Bile duct (tissue), 1 donor: Measurements from ENCODE around the gene CPN2.

- PRO-cap = no peak
Observed at GRCh38 chr3:193897906-193898134, 238.1 kb upstream of the HES1 start.

DNA sequence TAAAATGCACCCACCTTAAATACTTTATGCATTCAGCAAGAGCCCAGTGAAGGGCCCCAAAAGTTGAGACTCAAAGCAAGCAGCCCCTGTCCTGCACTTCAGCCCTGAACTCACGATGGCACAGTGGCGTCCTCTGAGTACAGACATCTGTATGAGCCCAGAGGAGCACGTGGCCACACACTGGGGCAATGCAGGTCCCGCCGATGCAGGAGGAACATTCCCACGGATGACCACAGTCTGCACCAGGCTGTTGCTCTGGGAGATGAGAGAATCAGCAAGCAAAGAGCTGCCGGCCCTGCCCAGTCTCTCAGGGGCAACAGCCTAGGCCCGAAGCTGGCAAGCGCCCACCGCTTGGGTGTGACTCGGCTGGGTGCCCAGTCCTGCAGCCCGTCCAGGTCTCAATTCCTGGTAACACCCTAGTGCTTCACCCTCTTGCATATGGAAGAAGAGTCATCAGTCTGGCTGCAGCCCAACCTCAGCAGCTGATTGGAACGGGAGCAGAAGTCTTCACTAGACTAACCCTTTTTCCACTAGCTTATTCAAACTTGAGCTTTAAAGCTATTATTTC, 153.7 kb upstream of the HES1 start:
- PRO-cap = no peak

DNA sequence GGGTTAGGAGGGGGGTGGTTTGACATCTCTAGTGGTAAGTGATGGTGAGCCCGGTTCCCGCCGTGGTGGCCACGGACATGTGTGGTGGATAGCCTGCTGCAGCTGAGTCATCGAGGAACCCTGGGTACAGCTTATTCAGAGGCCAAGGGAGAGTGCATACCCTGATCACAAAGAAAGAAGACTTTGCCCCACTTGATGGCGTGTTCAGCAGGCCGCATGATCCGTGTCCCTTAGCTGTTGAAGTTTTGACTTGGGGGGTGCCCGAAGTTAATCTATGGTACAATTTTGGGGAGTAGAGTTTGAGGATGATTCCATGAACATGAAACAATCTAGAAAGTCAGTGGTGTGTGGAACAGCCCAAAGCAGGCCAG, 132.1 kb upstream of the HES1 start:
- PRO-cap = no peak

- PRO-cap = no peak
Observed at GRCh38 chr3:194005074-194005592, 130.8 kb upstream of the HES1 start.

GRCh38 chr3:194103472-194104018, 32.4 kb upstream of the HES1 start:
- PRO-cap = no peak

DNA sequence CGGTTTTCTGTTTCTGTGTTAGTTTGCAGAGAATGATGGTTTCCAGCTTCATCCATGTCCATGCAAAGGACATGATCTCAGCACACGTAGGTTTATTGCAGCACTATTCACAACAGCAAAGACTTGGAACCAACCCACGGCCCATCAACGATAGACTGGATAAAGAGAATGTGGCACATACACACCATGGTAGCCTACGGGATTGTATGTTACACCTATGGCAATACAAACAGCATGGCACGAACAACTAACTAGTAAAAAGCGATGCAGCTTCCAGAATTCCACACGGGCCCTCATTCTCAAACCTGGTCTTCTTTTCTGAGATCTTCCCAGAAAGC, 9.4 kb upstream of the HES1 start:
- PRO-cap = no peak

DNA sequence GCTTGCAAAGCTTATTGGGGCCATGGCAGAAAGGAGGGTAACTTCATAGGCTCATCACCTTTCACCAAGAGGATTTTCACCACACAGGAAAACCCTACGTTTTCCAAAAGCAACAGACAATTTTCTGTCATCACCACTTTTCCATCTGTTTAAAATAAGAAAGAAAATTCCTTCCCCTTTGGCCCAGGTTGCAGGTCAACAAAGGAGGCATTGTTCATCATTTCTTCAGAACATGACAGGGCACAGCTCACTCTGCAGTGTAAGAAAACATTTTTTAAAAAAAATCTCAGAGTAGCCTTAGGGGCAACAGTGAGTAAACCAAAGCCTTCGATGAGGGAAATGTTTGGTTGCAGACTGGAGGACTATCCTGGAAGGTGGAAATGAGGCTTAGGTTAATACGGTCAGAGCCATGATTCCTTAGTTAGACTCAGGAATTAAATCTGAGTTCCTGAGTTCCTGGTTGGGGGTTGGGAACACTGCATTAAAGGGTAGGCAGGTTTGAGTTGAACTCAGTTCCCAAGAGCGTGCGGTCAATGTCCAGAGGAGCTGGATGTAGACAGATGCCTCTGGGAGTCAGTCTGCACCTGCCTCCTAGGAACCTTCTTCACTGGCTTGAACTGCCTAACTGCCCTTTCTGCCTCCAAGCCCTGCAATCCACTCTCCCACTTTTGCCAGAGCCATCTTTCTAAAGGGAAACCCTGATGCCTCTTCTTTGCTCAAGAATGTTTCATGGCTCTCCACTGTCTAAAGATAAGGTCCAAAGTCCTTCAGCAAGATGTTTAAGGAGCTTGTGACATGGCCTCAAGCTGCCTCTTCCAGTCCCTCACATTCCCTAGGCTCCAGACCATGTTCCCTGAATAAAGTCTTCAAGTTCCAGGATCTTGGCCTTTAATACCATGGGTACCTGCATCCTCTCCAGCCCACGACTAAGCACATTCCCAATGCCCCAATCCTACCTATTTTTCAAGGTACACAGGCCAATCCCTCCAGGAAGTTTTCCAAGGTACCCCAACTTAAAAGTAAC, 3.2 kb upstream of the HES1 start:
- PRO-cap = no peak

DNA sequence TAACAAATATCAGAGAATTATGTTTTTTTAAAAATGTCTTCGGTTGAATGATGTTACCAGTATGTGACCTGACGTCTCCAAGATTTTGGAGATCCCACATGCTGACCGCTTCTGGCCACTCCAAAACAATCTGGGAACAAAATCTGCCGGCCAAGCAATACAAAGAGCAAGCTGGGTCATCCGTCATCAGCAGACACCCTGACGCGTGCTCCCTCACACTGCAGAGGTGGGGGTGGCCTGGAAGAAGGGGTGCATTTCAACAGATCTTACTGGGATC, 33.6 kb downstream of the HES1 start:
- PRO-cap = no peak

- PRO-cap = bidirectional peak, plus-strand start at chr3:194270804, minus-strand start at chr3:194270742; bidirectional peak, plus-strand start at chr3:194271428, minus-strand start at chr3:194271327
Observed at GRCh38 chr3:194270597-194271729, 80.2 kb downstream of the CPN2 start.

DNA sequence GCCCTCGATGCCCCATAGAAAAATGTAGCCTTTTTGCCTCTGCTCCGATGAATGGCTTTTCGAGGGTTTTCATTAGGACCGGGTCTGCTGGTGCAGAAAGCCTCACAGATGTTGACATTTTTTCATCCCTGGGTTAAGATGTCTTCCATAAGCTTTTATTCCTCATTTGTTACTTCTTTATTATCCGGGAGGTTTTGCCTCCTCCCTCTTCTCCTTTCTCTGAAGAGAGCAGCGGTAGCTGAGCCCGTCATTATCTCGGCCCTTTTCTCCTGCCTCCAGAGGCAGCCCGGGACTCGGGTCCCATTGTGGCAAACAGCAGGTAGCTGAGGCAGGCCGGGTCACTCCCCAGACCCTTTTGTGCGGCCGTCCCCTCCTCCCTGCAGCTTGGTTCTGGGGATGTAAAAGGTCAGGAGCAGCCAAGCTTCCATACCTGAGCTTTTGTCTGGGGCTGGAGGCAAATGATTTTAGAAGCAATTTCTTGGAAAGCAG, 64.4 kb downstream of the CPN2 start:
- PRO-cap = no peak

- PRO-cap = no peak
Observed at GRCh38 chr3:194313589-194313993, 37.5 kb downstream of the CPN2 start.

DNA sequence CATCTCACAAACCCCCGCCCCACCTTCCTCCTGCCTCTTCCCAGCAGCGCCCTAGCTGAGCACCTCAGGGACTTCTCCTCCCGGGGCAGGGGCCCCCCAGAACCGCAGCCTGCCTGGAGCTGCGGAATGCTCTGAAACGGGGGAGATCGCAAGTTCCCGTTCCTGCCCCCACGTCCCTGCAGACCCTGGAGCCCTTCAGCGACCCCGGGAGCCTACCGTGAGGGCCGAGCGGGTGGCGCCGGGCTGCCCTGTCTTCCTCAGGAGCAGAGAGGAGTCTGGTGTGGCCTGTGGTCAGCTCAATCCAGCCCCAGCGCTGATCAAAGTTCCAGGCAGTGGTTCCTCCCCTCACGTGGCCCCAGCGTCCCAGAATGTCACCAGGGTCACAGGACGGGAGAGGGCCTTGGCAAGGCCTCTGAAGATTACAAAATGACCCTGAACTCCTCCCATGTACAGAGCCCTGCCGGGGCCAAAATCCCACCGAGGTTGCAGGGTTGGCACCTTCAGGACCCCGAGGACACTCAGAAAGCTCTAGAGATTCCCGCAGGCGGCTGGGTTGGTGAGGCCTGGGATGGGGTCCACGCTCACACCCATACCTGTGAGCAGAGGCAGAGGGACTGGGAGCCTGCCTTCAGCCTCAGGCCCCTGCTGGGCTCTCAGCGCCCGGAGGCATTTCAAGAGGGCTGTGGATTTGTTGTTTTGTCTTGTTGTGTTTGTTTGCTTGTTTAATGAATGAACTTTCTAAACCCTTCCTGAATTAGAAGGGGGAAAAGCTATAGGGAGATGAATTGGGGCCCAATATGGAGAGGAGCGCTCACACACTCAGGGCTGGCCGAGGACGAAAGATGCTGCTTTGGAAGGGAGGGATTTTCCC, at the start of gene CPN2:
TSS of gene CPN2 (minus strand) at position 303 of the 871 bp plus-strand sequence.
- PRO-cap = no peak

- PRO-cap = unidirectional peak, minus-strand start at chr3:194540677
Observed at GRCh38 chr3:194540377-194540971, 53.7 kb upstream of the ATP13A3 start.

DNA sequence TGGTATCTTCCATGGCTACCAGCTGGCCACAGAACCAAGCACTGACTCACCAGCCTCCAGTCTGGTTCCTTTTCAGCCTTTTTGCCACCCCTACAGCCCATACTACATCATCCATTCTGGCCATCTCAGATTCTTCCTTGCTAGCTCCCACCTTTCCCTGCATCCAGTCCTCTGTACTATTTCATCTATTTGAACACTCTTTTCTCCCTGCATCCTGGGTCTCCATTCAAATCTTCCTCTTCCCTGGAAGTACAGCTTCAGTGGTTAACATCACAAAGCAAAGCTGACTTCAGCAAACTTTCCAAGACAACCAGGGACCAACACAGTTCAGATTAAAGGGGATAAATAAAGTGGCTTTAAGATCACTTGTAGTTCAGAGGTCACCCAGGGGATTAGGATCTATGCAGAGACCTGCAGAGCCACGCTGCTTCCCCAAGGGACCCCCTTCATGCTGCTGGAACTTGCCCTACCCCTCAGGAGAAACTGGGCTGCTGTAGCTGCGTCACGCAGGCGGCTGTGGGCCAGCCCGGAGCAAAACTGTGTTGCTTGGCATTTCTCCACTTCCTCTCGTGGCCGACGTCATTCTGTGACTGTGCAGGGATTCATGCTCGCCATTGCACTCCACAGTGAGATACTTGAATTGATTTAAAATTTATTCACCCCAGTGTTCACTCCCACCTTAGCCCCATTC, 46.0 kb downstream of the TMEM44 start:
- PRO-cap = no peak

DNA sequence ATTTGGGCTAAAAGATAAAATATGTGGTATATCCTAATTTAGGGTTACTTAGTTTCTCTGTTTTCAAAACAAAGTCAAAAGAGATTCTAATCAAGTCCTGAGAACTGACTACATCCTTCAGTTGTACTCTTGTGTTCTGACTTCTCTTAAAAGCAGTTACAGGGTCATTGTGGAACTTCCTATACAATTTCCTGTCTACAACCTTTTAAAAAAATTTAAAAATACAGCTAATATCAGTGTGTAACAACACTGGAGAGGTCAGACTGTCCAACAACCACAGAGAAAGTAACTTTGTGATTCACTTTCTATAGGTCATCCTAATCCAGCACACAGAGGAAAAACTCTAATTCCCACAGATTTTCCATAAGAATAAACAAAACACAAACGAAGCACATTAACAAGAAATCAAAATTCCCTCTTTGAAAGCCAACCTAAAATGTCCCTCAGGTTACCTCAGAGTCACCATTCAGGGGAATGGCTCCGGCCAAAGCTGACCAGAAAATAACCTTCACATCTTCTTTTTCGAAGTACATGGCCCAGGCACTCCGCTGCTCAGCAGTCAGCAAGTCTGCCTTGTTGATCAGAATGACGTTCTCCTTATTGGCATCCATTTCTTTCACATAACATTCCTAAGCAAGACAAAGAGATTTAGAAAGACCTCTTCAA, 13.4 kb downstream of the LSG1 start:
- PRO-cap = no peak

DNA sequence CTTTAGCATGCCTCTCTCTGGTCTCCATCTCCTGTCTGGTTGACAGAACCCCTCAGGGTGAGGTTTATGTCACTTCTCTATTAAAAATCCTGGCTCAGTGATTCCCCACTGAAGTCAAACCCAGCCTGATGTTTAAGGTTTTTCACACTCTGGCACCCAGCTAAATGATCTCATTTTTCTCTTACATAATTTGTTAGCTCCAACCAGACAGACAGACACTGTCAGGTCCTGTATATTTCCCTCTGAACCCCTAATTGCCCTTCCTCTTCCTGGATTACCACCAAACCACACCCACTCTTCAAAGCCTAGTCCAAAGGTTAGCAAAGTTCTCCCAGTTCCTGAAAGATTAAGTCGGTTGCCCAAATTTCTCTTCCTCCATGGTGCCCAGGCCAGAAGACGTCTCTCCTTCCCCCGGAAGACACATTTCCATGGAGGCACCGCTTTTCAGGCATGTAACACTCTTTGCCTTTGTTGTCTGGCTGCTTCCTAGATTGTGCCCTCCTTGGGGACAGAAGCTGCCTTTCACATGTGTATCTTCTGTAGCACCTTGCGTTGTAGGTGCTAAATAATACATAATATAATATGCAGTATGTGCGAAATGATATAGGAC, 169.3 kb downstream of the FAM43A start:
- PRO-cap = no peak

DNA sequence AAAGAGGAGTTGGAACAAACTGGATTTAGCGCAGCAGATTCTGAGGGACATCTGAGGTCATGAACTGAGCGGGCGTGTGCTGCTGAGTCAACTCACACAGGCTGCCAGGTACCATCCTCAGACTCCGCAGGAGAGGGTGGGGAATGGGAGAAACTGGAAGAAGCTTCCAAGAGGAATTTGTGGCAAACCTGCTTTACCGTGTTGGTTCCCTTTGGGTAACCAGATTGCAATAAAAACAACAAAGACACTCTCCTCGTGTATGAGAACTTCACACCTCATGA, 185.1 kb downstream of the FAM43A start:
- PRO-cap = no peak

GRCh38 chr3:195005295-195005619, 265.7 kb downstream of the XXYLT1 start:
- PRO-cap = unidirectional peak, plus-strand start at chr3:195005516

DNA sequence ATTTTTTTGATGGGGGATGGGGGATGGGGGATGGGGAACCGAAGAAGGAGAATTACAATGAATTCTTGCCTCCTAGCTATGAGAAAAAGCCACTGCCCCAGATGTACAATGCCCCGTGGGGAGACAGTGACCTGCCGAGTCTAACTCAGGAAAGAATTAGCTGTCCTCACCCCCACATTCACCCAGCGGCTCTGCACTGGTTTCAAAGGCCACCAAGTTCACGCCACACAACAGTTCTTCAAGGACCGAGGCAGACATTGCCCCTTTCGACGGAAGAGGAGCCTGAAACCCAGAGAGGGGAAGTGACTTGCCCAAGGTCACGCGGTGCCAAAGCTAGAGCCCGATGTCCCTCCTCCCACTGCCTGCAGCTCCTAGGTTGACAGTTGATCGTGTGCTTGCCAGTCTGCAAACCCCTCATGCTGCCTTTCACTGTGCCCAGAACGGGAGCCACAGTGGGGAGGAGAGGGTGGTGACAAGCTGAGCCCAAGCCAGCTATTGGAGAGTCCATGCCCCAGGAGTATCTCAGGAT, 231.0 kb downstream of the XXYLT1 start:
- PRO-cap = no peak

DNA sequence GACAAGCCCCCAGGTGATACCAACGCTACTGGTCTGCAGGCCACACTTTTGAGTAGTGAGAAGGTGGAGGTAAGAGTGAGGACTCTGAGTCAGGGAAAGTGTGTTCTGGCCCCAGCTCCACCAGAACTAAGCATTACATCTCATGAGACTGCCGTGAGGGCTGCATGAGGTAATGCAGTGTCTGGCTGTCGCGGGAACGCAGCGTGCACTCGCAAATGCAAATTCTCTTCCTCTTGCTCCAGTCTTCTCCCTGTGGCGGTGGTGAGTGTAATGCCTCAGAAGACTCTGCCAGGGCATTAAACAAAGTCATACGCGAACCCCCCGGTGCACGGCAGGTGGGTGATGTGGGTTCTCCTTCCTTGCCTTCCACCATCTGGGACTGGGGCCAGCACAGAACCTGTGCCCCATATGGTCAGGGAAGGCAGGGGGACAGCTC, 175.9 kb downstream of the XXYLT1 start:
- PRO-cap = no peak